Measurements from ENCODE around the gene TWIST2.

GRCh38 chr2:238063426-238063990 lies 2.7 kb downstream of the SCLY start:
- RRBS, 2 experiments: no CpG with 5 or more reads among the region's 6 CpGs

- RRBS, 2 experiments: no CpG with 5 or more reads among the region's 5 CpGs
Measured at GRCh38 chr2:238174596-238175334, 16.0 kb downstream of the ERFE start.

DNA sequence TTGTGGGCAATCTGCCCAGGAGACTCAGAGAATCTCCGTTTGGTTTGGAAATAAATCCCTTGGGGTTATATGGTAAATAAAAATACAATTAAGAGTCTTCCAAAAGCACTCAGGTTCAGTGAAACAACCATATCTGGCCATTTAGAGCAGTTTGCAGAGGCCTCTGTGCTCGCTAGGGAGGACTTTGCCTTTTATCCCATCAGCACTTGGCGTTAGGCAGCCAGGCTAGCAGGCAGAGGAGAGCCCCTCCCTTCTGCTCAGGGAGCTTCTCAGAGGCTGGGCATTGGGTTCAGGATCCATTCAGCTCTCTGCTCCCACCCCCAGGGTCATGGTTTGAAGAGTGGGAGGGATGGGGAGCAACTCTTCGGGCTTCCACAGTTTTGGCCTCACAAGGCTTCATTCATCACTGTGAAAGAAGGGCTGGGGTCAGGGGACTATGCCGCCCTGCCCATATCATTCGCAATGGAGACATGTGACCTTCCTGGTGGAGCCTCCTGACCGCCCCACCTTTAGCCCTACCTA lies 3.3 kb upstream of the HES6 start:
- RRBS, 2 experiments: no CpG with 5 or more reads among the region's 7 CpGs

GRCh38 chr2:238245479-238245955 lies 5.7 kb upstream of the HES6 start:
- RRBS, 2 experiments: no CpG with 5 or more reads among the region's 5 CpGs

DNA sequence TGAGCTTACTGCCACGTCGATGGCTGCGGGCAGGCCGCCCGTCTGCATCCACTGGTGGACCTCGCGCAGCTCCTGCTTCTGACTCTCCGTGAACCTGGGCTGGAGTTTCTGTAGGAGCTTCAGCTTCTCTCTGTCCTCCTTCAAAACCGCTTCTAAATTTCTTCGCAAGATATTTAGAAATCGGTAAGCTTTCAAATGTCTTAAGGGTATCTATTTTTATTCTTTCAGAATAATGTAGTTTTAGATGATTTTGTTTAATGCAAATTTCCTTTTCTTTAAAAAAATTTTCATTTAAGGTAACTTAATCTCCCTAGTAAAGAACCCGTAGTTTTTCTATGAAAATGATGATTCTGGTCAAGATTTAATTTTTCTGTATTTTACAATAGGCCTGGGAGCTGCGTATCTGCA lies 9.2 kb upstream of the HES6 start:
- RRBS, 2 experiments: no CpG with 5 or more reads among the region's 13 CpGs

DNA sequence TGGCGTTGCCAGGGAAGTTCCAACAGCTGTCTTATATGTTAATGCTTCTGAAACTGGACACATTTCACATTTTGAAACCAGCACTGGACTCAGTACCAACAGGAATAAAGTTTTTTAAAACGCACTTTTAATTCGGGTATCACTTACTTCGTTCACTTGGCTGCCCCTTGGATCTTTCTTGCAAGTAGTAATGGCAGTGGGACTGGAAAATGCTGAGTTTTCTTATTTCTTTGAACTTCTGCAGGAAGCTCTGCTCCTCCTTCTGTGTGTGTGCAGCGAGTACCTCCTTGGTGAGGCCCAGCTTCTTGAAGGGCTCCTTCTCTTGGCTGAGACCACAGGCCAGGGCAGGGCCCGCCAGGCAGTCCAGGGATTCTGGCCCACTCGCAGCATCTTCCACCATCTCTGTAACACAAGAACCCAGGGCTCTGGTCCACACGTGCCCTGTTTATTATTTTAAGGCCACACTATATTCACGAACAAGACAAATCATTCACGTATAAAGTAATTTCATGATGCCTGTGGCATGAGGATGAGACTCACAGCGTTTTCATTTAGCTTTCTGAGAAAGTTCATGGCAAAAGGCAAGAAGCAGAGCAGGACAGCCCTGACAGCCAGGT lies 15.8 kb upstream of the HES6 start:
- RRBS, 2 experiments: no CpG with 5 or more reads among the region's 11 CpGs

- RRBS, 2 experiments: 92 to 95% methylated on average over 3 to 4 of the region's 20 CpGs
Measured at GRCh38 chr2:238274155-238274929, 14.1 kb downstream of the PER2 start.

- RRBS, 2 experiments: 38 to 44% methylated on average over 1 of the region's 29 CpGs
Measured at GRCh38 chr2:238328353-238329396, 8.4 kb downstream of the TRAF3IP1 start.

GRCh38 chr2:238381491-238382071 lies 45.1 kb upstream of the ASB1 start:
- RRBS, 2 experiments: no CpG with 5 or more reads among the region's 14 CpGs

GRCh38 chr2:238449841-238450856 lies 23.4 kb downstream of the ASB1 start:
- RRBS, 2 experiments: no CpG with 5 or more reads among the region's 20 CpGs

- RRBS, 2 experiments: 93% methylated on average over 38 to 51 of the region's 101 CpGs
Measured at GRCh38 chr2:238846386-238847437, 1.2 kb upstream of the TWIST2 start.

GRCh38 chr2:238847566-238848193 lies at the start of gene TWIST2:
Gene TWIST2, plus strand, starts transcription at chr2:238848085.
- RRBS, 2 experiments: 42 to 50% methylated on average over 35 to 36 of the region's 60 CpGs

GRCh38 chr2:239047043-239047397 lies 199.1 kb downstream of the TWIST2 start:
- RRBS, 2 experiments: no CpG with 5 or more reads among the region's 4 CpGs

GRCh38 chr2:239114679-239115276 lies 266.9 kb downstream of the TWIST2 start:
- RRBS, 2 experiments: 86% methylated on average over 10 of the region's 26 CpGs

GRCh38 chr2:239124896-239125512 lies 275.8 kb downstream of the HDAC4 start:
- RRBS, 2 experiments: no CpG with 5 or more reads among the region's 24 CpGs

DNA sequence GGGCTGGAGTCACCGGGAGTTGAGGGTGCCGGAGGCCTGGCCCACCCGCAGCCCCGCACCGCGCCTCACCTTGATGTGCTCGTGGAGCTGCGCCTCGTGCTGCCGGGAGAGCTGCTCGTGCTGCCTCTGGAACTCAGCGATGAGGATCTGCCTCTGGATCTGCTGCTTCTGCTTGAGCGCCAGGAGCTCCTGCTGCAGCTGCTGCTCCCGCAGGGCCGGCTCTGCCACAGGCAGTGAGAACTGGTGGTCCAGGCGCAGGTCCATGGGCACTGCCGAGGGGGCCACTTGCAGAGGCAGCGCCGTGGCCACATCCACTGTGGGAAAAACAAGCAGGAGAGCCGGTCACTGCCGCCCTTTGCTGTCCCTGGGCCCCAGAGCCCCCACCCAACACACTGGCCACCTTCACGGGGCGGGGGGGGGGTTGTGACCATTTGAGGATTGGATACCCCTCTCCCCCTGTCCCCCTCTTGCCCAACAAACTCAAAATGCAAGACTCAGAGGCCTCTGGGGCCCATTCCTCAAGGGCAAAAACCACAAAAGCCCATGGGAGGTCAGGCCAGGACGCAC lies 211.0 kb downstream of the HDAC4 start:
- RRBS, 2 experiments: 98% methylated on average over 11 to 13 of the region's 24 CpGs

DNA sequence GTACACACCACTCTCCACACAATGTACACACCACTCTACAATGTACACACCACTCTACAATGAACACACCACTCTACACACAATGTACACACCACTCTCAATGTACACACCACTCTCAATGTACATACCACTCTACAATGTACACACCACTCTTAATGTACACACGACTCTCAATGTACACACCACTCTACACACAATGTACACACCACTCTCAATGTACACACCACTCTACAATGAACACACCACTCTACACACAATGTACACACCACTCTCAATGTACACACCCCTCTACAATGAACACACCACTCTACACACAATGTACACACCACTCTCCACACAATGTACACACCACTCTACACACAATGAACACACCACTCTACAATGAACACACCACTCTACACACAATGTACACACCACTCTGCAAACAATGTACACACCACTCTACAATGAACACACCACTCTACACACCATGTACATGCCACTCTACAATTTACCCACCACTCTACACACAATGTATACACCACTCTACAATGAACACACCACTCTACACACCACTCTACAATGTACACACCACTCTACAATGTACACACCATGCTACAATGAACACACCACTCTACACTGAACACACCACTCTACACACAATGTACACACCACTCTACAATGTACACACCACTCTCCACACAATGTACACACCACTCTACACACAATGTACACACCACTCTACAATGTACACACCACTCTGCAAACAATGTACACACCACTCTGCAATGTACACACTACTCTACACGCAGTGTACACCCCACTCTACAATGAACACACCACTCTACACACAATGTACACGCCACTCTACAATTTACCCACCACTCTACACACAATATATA lies 119.7 kb downstream of the HDAC4 start:
- RRBS, 2 experiments: no CpG with 5 or more reads among the region's 3 CpGs

- RRBS, 2 experiments: no CpG with 5 or more reads among the region's 15 CpGs
Measured at GRCh38 chr2:239303606-239304103, 97.2 kb downstream of the HDAC4 start.

DNA sequence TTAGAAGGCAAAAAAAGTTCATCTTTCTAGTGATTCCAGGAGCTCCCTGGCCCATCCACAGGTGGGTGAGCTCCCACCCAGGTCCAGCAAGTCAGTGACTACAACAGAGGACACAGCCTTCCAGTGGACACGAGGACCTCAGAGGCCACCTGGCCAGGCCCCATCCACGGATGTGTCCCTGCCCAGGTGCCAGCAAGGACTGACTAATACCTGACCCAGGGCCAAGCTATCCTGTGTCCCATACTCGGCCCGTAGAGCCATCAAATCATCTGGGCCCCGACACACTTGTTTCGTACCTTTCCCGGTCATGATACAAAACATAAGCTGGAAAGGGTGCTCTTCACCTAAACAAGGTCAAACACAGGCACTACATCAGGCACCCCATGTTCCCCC lies 94.6 kb downstream of the HDAC4 start:
- RRBS, 2 experiments: no CpG with 5 or more reads among the region's 7 CpGs

GRCh38 chr2:239330294-239330652 lies 70.5 kb downstream of the HDAC4 start:
- RRBS, 2 experiments: no CpG with 5 or more reads among the region's 8 CpGs